ENCODE measurements around the gene PLK1.

GRCh38 chr16:22014397-22014990 lies 6.6 kb downstream of the MOSMO start:
- PRO-cap, result no peak

- PRO-cap, result no peak
Measured at GRCh38 chr16:22232983-22233341, 26.9 kb downstream of the EEF2K start.

DNA sequence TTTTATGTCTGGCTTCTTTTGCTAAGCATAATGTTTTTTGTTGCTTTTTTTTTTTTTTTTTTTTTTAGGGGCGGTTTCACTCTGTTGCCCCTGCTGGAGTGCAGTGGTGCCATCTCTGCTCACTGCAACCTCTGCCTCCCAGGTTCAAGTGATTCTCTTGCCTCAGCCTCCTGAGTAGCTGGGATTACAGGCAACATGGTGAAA lies 28.7 kb downstream of the EEF2K start:
- PRO-cap, result no peak

GRCh38 chr16:22266182-22266958 lies 30.8 kb upstream of the POLR3E start:
- PRO-cap, result no peak

GRCh38 chr16:22369397-22370007 lies 4.9 kb downstream of the CDR2 start:
- PRO-cap, result no peak

DNA sequence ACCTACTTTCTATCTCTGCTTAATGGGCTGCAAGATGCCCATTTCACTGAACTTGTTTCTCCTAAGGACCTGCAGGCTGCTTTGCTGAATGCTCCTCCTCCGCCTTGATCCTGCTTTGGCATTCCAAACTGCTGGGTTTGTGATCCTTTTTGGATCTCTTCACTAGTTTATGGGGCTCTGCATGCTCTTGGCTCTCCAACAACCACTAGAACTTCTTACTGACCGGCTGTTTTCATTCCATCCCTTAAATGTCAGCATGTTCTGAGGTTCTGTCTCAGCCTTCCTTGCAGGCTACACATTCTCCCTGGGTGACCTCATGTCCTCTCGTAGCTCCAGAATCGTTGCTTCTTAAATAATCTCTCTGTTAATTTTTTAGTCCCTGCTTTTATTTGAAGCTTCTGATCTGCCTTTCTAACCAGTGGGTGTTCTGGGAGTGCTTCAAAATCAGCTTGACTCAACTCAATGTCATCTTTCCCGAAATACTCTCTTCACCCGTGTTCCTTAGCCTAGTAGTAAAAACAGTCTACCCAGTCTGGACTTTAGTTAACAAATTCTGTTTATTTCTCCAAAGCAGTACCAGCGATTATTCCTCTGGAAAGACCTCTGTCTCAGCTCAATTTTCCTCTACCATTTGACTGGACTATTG lies 119.0 kb upstream of the HS3ST2 start:
- PRO-cap, result no peak

DNA sequence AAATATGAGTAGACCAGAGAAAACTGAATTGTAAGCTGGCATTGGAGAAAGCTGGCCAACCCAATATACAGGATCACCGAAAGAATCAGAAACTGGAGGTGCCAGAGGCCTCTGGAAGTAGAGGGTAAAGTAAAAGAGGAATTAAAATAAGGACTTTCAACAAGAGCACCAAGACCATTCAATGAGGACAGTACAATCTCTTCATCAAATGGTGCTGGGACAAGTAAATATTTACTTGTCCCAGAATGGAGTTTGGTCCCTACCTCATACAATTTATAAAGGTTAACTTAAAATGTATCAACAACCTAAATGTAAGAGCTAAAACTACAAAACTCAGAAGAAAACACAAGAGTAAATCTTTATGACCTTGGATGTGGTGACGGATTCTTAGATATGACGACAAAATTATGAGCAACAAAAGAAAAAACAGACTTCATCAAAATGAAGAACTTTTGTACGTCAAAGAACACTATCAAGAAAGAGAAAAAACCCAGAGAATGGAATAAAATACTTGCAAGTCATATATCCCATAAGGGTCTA lies 56.4 kb downstream of the USP31 start:
- PRO-cap, result no peak

- PRO-cap, result no peak
Measured at GRCh38 chr16:23131042-23131519, 18.2 kb downstream of the USP31 start.

DNA sequence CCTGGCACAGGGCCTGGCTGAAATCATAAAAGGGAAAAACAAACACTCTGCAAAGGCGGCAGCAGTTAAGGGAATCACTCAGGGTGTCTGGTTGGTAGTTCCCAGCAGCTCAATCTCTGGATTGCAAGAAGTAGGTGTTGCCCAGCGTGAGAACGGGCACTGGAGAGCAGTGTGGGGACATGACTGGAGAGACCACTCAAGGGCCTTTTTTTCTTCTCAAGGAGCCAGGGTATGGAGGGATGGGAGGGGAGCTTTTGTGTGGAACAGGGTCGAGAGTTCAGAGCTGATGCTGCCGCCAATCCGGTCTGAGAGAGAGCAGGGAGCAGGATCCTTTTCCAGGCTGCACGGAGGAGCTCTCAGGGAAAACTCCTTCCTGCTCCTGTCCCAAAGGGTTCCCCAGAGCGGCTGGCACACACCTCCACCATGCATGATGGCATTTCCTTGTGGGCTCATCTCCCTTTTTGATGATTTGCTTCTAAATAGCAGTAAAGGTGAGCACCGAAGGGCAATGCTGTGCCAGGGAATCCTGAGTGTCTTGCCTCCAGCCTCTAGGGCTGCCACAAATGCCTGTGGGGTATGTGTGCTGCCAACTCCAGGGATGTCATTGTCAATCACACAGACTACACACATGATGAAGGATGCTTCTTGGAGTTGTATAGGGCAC lies 15.3 kb downstream of the SCNN1B start:
- PRO-cap, result no peak

DNA sequence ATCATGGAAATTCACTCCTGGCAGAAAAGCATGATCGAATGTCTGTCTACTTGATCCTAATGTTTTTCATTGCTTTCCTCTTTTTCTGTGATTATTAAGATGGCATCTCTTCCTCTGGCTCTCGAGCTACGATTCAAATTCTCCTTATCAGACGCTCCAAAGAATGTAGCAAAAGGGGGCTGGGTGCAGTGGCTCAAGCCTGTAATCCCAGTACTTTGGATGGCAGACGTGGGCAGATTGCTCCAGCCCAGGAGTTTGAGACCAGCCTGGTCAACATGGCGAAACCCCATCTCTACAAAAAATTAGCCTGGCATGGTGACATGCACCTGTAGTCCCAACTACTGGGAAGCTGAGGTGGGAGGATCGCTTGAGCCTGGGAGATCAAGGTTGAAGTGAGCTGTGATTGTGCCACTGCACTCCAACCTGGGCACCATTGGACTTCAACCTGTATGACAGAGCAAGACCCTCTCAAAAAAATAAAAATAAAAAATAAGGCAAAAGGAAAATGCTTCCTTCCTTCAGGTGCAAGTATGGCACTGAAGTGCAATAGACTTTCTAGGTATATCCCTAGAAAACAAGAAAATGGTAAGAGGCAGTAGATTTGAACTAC lies 35.6 kb downstream of the COG7 start:
- PRO-cap, result no peak

DNA sequence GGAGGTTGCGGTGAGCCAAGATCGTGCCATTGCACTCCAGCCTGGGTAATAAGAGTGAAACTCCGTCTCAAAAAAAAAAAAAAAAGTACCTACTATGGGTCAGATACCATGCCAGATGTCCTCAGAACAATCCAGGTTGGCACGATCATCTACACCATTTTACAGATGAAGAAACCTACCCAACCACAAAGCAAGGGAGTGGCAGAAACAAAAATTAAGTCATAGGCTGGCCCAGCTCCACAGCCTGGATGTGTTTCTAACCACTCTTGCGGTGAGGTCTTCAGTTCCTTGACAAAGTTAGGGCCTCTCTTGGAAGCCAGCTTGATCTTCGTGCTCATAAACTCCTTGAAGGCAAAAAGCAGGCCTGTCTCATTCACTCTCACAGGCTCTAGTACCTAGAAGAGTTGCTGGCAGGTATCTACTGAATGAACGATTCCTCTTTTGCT lies 6.3 kb downstream of the GGA2 start:
- PRO-cap, result no peak

- PRO-cap, result bidirectional peak, plus-strand start at chr16:23508945, minus-strand start at chr16:23508664; bidirectional peak, plus-strand start at chr16:23509345, minus-strand start at chr16:23509329
Measured at GRCh38 chr16:23508509-23509567, 1.5 kb downstream of the GGA2 start.

DNA sequence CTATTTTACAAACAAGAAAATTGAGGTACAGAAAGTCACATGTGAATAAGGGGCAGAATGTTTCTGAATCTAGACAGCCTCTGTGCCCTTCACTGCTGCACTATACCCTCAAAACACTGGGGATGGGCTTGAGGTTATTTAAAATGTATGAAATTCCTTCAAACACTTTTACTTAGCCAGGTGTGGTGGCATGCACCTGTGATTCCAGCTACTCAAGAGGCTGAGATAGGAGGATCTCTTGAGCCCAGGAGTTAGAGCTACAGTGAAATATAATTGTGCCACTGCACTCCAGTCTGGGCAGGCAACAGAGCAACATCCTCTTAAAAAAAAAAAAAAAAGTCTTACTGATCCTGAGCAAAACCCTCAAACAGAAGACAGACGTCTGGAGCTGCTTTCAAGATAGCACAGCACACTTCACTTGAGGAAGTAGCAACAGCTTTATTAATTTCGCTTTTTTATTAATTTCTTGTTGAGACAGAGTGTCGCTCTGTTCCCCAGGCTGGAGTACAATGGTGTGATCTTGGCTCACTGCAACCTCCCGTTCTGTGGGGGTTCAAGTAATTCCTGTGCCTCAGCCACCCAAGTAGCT lies 10.1 kb upstream of the GGA2 start:
- PRO-cap, result no peak

GRCh38 chr16:23678553-23679637 lies at the start of gene PLK1:
Gene PLK1 (plus strand): TSS chr16:23678889.
- PRO-cap, result bidirectional peak, plus-strand start at chr16:23678863, minus-strand start at chr16:23678716

- PRO-cap, result no peak
Measured at GRCh38 chr16:23700468-23700886, 12.5 kb downstream of the ERN2 start.

DNA sequence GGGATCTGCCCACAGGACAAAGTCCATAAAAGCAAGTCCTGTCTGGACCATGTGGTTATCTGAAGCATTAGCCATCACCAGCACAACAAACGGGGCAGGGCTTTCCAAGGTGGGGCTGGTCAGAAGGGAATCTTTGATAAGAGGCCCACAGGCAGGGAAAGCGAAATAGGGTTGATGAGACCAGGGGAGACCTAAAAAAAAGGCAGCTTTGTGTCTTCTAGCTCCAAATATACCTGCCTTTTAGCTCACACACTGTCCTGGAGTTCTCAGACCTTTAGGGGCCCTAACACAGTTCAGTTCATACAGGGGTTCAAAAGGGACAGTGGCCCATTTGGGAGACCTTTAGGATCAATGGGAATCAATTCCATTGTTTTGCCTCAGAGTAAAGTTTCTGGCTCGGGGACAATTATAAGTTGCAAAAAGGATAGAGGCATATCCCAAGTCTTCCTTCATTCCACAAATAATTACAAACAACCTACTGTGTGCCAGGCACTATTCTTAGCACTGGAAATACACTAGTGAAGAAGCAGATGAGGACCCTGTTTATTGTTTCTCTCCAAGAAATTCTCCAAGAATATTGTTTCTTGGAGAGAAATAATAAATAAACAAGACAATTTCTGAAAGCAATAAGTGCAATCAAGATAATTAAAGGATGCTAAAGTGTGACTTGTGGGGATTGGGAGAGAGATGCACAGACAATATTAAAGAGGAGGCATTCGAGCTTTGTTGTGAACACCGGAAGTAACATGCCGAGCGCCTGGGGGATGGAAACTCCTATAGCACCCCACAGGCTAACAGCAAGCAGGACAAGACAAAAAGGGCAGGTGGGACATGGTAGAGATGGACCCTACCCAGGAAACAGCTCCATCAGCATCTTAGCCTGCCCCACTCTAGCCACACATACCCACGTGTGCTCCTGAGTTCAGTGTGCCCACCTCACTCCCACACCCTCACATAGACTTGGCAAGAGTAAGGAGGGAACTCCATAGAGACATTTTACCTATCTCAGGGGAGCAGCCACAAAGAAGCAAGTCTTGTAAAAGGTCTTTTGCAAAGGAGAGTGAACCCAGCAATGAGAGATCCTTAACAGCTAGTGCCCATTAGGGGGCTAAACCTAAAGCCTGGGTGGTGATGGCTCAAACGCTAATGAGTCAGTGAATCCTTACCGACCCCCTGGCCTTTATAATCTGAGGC lies 38.2 kb upstream of the CACNG3 start:
- PRO-cap, result no peak

GRCh38 chr16:24571031-24571382 lies 31.6 kb downstream of the RBBP6 start:
- PRO-cap, result no peak

GRCh38 chr16:24776699-24777185 lies 47.3 kb downstream of the TNRC6A start:
- PRO-cap, result no peak

DNA sequence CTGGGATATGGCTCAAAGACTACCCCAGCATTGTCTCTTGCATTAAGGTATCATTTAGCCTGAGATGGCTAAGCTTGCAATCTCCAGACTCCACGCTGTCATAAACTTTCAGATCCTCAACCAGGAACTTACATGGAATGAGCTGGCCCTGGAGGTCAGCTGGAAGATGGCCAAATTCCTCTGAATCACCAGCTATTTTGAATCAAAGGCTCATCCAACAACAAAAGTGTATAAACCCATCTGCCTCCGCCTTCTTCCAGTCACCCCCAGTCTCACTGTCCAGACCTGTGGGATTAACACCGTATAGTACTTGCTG lies 2.0 kb upstream of the LCMT1 start:
- PRO-cap, result no peak

DNA sequence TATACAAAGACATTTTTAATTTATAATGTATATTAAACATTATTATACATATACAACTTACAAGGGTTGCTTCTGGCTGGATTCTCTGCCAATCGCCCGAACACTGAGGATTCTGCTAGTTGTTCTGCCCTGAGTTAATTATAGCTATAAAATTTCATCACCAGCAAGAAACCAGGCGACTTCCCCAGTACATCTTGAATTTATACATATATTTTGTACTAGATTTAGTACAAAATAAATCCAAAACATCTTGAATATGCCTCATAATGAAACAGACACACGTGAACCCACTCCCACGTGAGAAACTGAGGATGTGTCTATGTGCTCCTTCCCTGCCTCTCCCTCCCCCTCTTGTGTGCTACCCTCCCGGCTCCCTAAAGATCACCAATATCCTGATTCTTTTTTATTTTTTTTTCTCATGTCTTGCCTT lies 1.2 kb upstream of the LCMT1 start:
- PRO-cap, result no peak

All from endodermal cell (in vitro differentiated cells).